Adrenal gland (tissue), 7 donors: ENCODE measurements around a stretch of chr1.

GRCh38 chr1:230752134-230752937 lies 5.1 kb downstream of the CAPN9 start:
- PRO-cap, 3 experiments, result no peak in any of the 3 experiments
- RAMPAGE, long total RNA, 4 experiments, result no peak in any of the 4 experiments
- RRBS, result no CpG with 5 or more reads among the region's 17 CpGs

- PRO-cap, 3 experiments, result peak in 2 of 3 experiments; most common plus-strand start chr1:230900157 (in 2)
- RAMPAGE, long total RNA, 4 experiments, result no peak in any of the 4 experiments
- RRBS, result no CpG with 5 or more reads among the region's 6 CpGs
Measured at GRCh38 chr1:230899872-230900356, 31.6 kb upstream of the C1orf198 start.

- PRO-cap, 3 experiments, result no peak in any of the 3 experiments
- RAMPAGE, long total RNA, 4 experiments, result no peak in any of the 4 experiments
- RRBS, result no CpG with 5 or more reads among the region's 7 CpGs
Measured at GRCh38 chr1:230958150-230958816, 20.4 kb downstream of the TTC13 start.

DNA sequence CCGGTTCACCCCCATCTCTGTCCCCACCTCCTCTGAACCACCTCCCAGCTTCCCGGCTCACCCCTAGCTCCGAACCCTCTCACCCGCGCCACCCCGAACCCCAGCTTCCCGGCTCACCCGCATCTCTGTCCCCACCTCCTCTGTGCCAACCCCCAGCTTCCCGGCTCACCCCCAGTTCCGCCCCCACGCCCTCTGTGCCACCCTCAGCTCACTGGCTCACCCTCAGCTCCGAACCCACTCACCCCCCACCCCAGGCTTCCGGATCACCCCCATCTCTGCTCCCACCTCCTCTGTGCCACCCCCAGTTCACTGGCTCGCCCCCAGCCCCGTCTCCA lies 482 bp upstream of the FAM89A start:
- PRO-cap, 3 experiments, result no peak in any of the 3 experiments
- RAMPAGE, long total RNA, 4 experiments, result no peak in any of the 4 experiments
- RRBS, result 15% methylated on average over 11 of the region's 15 CpGs

DNA sequence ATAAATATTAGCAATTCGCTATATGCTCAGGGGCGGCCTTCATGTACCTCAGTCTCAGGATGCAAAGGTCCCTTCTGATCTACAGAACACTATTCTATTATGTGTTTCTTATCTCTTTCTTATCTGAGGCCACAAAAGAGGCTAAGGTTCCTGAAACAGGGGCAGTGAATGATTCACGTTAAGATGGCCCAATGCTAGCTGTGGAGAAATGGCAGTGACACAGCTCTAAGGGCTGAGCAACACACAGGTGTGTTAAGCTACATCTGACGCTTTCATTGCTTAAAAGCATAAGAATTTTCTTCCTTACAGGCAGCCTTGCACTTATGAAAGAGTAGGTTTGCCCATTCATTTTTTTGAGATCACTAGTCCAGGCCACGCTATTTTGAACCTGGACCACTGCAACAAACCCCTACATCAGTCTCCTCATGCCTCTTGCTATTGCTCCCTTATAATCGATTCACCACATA lies 6.8 kb downstream of the C1orf131 start:
- PRO-cap, 3 experiments, result no peak in any of the 3 experiments
- RAMPAGE, long total RNA, 4 experiments, result no peak in any of the 4 experiments
- RRBS, result no CpG with 5 or more reads among the region's 6 CpGs

- PRO-cap, 3 experiments, result no peak in any of the 3 experiments
- RAMPAGE, long total RNA, 4 experiments, result start-site peak on the minus strand in 1 of 4 experiments, at chr1:231366135-231366362 at its widest, 21 reads per replicate
- RRBS, result no CpG with 5 or more reads among the region's 6 CpGs
Measured at GRCh38 chr1:231366001-231366788, 28.1 kb downstream of the SPRTN start.

- PRO-cap, 3 experiments, result no peak in any of the 3 experiments
- RAMPAGE, long total RNA, 4 experiments, result start-site peak on the minus strand in 1 of 4 experiments, at chr1:231373998-231374095 at its widest, 16 reads per replicate
- RRBS, result no CpG with 5 or more reads among the region's 3 CpGs
Measured at GRCh38 chr1:231373802-231374327, 35.8 kb downstream of the SPRTN start.

- PRO-cap, 3 experiments, result no peak in any of the 3 experiments
- RAMPAGE, long total RNA, 4 experiments, result no peak in any of the 4 experiments
- RRBS, result no CpG with 5 or more reads among the region's 1 CpG
Measured at GRCh38 chr1:231408091-231408563, 14.0 kb downstream of the EGLN1 start.

DNA sequence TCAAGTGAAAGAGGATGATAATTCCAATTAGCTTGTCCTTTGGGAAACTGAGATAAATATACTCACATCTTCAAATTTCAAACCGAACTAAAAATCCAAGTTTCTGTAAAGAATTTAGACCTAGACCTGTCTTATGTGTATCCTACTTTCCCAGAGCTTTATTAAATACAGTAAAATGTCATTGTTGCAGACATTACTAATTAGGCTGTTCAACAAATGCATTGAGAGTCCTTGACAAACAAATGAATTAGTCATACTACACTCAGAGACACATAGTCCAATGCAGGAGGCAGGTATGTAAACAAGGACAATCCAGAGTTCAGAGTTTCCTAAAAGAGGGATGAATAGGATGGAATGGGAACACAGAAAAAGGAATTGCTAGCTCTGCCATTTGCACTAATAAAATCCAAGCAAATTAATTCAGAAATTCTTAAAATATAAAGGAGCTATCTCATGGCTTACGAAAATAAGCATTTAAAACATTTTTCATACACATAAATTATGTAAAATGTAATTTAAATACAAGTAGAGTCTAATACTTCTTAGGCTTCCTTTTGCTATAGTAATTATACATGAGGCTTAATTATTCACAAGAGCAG lies 1.6 kb upstream of the EGLN1 start:
- PRO-cap, 3 experiments, result no peak in any of the 3 experiments
- RAMPAGE, long total RNA, 4 experiments, result no peak in any of the 4 experiments
- RRBS, result no CpG with 5 or more reads among the region's 2 CpGs

DNA sequence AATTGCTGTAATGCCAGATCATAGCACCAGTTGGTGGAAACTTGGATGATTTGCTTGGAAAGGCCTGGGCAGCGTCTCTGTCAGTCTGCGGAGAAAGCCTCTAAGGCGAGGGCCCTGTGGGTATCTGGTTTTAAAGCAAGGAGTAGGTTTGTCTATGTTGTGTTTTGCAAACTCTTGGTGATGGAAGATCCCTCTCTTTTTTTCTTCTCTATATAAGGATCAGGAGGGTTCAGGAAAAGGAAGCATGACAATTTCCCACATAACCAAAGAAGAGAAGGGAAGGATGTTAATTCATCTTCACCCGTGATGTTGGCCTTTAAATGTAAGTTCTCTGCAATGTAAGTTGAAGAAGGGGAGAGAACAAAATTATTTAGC lies 556 bp downstream of the TSNAX start:
- PRO-cap, 3 experiments, result no peak in any of the 3 experiments
- RAMPAGE, long total RNA, 4 experiments, result no peak in any of the 4 experiments
- RRBS, result no CpG with 5 or more reads among the region's 4 CpGs

DNA sequence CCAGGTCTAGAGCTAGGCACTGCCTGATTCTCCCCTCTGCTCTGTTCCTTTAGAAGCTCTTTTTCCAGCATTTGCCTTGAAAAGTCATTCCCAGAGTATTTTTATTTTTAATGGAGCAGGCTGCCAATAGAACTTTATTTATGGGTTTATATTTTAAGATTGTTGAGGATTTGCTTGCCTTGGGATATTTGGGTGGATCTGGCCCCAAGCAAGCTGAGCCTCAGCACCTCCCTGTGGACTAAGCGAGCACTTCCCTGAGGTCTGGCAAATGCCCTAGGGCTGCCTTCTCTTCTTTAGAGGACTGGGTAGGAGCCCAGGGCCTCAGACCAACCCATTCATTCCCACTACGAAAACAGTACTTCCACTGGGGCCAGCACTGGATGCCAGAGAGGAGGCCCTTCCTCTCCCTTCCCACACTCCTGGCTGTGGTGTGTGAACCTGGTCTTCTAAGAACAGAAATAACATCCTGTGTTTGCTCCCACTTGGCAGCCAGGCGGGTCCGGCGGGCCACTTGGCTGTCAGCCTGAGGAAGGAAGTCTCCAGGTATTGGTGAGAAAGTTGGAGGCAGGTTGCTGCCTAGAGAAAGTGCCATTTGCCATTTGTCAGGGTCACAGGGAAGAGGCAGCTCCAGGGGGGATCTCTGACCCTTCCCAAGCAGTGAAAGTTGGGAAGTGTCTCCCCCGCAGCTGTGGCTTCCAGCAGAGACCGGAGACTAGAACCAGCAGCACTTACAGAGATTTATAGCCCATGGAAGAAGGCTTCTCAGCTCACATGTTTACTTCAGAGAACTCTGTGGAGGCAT lies 323.6 kb downstream of the SIPA1L2 start:
- PRO-cap, 3 experiments, result no peak in any of the 3 experiments
- RAMPAGE, long total RNA, 4 experiments, result no peak in any of the 4 experiments
- RRBS, result no CpG with 5 or more reads among the region's 7 CpGs

DNA sequence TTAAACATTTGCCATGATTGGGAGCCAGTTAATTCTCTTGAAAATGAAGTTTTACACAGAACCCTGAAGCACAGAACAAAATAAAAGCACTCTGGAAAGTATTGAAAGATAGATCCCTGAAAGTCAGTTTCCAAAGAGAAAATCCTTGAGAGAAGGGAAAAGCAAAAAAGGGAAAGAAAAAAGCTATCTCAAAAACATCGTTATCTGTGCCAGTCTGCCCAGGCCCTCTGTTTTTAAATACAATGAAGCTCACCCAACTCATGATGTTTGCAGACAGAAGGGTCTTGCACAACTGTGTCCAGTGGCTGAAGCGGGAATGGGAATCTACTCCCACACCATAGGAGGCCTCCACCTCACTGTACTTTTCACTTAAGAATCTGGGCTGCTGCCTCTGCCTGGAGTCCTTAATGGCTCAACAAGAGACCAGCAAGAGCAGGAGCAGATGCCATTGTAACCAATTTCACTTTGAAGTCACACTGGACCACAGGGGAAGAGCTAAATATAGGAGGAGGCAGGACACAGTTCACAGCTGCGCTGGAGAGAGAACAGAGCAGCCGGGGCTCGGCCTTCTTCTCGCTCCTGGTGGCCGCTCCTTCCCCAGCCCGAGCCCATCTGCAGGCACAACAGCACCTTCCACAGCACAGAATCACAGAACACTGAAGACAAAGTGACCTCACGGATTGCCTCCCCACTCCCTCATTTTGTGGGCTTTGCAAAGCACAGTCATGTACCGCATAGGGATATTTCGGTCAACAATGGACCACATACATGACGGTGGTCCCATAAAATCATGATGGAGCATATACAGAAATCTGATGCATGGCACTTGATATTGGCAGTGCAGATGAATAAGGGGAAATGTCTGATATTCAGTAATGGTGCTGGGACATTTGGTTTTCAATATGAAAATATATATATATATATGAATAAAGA lies 120.3 kb downstream of the SIPA1L2 start:
- PRO-cap, 3 experiments, result no peak in any of the 3 experiments
- RAMPAGE, long total RNA, 4 experiments, result no peak in any of the 4 experiments
- RRBS, result no CpG with 5 or more reads among the region's 12 CpGs

DNA sequence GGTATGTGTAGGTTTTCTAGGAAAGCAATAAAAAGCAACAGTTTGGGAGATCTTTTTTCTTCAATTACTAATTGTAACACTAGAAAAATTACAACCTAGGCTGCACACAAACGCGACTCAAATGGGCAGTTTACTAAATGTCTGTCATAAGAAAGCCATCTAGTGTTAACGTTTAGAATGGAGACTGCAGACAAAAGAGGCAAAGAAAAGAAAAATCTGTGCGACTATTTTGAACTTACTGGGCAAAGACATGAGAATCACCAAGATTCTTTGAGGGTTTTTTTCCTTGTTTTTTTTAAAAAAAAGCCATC lies 1.3 kb downstream of the SIPA1L2 start:
- PRO-cap, 3 experiments, result no peak in any of the 3 experiments
- RAMPAGE, long total RNA, 4 experiments, result no peak in any of the 4 experiments
- RRBS, result no CpG with 5 or more reads among the region's 4 CpGs

DNA sequence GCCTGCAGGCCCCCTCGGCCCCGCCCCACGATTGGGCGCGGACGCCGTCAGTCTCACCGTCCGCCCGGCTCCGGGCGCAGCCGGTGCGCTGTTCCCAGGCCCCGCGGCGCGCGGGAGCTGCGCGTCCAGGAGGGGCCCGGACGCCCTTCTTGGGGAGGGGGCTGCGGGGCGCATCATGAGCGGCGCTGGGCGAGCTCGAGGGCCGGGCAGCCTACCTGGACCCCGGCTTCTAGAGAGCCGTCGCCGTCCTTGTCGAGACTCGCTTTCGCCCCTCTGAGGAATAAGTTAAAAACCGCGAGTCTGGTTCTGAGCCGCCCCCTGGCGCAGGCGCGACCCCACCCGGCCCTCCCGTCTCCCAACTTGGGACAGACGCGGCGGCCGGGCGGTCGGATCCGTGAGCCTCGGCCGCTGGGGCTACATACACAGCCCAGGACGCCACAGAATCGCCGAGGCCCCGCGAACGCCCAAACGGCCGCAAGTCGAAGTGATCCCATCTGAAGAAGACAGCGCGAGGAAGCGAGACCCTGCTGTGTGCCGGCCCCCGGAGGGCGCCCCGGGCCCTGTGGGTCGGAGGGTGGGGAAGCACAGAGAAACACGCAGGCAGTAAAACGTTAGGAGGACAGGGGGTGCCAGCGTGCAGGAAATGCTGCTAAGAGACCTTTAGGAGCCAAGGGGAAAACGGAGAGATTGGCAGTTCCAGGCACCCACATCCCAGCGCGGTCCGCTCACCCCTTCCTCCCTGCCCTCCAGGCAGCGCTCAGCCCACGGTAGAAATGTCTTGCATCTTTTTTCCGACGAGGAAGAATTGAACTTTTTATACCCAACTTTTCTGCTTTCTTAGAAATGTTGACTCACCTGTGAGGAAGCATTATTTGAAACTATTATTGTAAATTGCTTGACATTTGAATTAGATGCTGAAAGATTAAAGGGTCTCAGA lies 550 bp upstream of the SIPA1L2 start:
- PRO-cap, 3 experiments, result peak in 3 of 3 experiments; most common plus-strand start position 363 of the sequence (in 3); most common minus-strand start position 496 of the sequence (in 3)
- RAMPAGE, long total RNA, 4 experiments, result no peak in any of the 4 experiments
- RRBS, result 1% methylated on average over 28 of the region's 82 CpGs

GRCh38 chr1:232704684-232705274 lies 74.8 kb upstream of the SIPA1L2 start:
- PRO-cap, 3 experiments, result no peak in any of the 3 experiments
- RAMPAGE, long total RNA, 4 experiments, result no peak in any of the 4 experiments
- RRBS, result no CpG with 5 or more reads among the region's 4 CpGs

DNA sequence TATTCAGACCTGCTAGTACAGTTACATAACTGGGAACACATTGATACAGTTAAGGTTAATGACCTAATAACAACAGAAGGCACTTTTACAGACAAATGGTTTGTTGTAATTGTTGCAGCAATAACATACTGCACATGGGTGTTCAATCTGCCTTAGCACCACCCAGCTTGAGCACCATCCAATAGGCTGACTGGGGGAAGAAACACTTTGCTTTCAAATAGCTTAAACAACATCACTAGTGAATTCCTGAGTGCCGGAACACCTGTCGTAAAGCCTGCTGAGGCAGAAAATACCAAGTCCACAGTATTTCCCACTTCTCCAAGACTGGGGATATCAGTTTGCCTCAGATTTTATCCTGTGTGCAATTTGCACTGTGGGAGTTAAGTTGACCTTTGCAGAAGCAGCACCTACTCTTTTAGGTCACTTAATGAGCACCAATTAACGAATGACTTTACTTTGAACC lies 40.2 kb upstream of the MAP10 start:
- PRO-cap, 3 experiments, result no peak in any of the 3 experiments
- RAMPAGE, long total RNA, 4 experiments, result no peak in any of the 4 experiments
- RRBS, result no CpG with 5 or more reads among the region's 3 CpGs

DNA sequence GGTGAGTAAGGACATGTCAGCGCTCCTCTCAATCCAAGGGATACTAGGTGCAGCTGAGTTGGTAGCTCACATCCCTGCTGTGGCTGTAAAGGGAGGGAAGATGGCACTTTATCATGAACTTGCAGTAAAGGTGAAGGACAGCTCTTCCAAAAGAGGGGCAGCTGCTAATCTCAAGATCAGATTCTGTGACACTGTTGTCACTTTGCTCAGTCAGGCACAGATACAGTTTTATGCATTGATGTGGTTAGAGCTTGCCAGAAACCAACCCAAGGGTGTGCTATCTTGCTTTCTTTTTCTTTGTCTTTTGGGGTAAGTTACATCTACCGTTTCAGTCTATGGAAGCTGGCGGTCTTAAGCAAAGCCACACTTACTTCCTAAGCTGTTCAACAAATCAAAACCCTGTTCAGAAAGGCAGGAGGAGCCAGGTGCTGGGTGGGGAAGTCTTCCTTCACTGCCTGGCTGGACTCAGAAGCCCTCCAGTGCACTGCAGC lies 26.5 kb upstream of the NTPCR start:
- PRO-cap, 3 experiments, result no peak in any of the 3 experiments
- RAMPAGE, long total RNA, 4 experiments, result no peak in any of the 4 experiments
- RRBS, result no CpG with 5 or more reads among the region's 3 CpGs

DNA sequence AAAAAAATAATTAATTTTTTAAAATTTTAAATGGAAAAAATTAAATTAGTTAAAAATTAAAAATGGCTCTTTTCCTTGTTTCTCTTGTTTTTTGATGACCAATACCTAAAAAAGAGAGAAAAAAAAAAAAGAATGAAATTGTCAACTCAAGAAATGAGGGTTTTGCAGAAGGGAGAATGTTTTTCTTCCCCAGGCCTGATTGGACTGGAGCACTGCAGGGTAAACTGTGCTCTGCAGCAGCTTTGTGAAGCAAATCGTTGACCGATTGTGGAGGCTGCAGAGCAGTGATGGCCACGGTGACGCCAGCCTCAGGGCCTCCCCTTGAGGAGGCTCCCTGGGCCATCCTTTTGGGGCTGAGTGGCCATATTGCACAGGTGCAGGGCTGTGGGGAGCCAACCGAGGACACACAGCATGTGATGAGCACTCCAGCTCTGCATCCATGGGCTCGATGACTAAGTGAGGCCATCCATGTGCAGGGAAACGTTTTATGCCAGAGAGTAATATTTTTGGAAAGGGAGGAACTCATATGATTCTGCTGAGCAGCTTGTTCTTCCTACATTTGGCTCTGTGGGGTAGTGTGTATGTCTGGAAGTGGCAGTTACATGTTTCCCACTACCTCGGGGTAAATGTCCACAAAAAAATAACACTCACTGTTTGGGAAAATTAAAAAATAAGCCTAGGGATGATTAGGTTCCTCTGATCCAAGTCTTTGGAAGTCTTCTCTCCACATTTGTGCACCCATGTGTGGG lies 24.6 kb downstream of the KCNK1 start:
- PRO-cap, 3 experiments, result no peak in any of the 3 experiments
- RAMPAGE, long total RNA, 4 experiments, result no peak in any of the 4 experiments
- RRBS, result no CpG with 5 or more reads among the region's 8 CpGs

- PRO-cap, 3 experiments, result no peak in any of the 3 experiments
- RAMPAGE, long total RNA, 4 experiments, result no peak in any of the 4 experiments
- RRBS, result no CpG with 5 or more reads among the region's 2 CpGs
Measured at GRCh38 chr1:233655610-233655819, 41.6 kb downstream of the KCNK1 start.

GRCh38 chr1:233723485-233723822 lies 109.5 kb downstream of the KCNK1 start:
- PRO-cap, 3 experiments, result no peak in any of the 3 experiments
- RAMPAGE, long total RNA, 4 experiments, result no peak in any of the 4 experiments
- RRBS, result no CpG with 5 or more reads among the region's 5 CpGs